HT-29 (cell line): ENCODE results near the gene TMEM14C.

DNA sequence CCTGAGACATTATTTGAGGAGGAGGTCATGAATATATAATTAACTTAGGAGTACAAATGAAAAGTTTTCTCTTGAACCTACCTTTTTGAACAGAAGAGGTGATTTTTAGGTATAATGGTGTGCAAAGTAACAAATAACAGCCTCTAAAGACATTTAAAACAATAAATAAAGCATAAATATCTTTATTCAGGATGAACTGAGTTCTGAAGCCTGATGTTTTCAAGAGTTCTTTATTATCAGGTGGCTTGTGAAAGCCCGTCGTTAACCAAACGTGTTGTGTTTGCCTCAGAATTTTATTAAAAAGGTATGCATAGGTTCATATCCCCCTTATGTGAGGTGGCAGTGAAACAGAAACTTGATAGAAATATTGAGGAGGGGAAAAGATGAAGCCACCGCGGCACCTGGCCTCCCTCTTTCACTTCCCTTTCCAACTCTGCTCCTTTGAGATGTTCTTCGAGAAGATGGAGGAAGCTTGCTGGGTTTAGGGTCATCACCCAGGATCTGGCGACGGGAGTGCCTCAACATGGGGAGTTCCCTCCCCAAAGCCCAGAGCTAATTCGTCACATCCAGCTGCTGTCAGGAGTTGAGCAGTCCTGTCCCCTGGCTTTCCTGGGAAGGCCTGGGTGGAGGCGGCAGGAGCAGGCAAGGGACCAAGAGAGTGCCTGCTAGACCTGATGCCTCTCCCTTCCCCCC lies 29.0 kb downstream of the RREB1 start:
- RAMPAGE, long total RNA, result no peak

GRCh38 chr6:7137297-7138070 lies 29.7 kb downstream of the RREB1 start:
- RAMPAGE, long total RNA, result no peak

DNA sequence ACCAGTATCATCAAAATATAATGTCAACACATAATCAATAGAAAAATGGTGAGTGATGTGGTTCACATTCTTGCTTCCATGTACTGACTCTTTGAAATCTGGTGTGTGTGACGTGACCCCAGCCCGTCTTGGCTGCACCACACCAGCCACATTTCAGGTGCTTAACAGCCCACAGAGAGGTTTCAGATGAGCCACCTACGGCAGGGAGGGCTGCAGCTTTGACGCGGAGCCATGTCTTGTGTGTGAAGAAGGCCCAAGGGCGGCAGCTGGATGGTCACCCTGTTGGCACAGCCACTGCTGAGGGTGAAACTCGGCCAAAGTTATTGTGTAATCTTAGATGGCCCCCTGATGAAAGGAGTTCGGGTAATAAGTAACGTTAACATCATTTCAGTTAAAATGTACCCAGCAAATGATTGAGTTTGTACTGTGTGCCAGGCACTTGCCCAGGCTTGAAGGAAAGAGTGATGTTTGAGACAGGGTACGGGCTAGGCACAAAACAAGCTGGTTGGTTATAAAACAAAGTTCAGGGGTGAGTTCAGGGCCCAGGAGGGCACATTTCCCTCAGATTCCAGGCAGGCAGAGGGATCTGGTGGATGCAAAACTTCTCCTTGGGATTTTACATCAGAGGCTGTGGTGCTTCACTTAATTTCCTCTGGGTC lies 97.2 kb downstream of the SSR1 start:
- RAMPAGE, long total RNA, result no peak

GRCh38 chr6:7267480-7267795 lies 45.6 kb downstream of the SSR1 start:
- RAMPAGE, long total RNA, result no peak

- RAMPAGE, long total RNA, result no peak
Observed at GRCh38 chr6:7574487-7575089, 15.4 kb upstream of the SNRNP48 start.

DNA sequence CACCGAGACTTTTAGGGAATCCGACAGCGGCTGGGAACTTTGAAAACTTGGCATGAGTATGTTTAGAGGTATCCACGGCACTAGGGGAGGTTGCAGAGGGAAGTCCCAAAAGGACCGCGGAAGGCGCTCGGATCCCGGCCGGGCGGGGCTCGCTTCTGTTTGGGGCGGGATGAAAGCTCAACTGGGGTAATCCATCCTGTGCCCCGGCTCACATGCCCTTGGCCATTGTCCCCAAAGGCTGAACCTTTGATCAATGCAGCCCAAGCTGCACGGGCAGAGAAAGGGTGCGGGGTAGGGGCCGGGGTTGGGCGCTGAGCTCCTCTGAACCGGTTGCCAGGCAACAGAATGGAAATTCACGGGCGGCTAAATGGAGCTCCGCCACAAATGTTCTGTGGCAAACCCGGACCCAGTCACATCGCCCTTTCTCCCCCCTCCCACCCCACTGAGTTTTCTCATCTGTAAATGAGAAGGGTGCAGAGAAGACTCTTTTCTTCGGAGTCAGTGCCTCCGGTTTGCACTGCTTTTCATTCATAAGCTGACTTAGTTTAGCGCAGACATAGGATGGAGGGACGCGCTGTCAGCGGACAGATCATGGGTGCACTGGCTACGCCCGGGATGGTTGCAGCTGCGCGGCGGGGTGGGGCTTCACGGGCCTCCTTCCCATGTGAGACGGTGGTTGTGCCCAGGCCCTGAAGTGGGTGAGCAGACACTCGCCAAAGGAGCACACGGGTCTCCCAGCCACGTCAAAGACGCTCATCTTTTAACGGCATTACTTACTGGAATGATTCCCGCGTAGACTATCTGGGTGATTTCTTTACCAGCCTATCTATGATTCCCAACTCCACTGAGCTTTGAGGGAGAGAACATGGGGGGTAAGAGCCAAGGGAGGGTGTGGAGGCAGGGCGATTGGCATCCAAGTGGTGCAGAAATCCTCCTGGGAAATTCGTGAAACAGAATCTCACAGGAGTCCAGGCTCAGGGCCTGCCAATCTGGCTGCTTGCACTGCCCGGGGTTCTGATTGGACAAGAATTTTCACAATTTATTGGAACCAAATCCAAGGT lies 2.5 kb downstream of the BMP6 start:
- RAMPAGE, long total RNA, result no peak

- RAMPAGE, long total RNA, result no peak
Observed at GRCh38 chr6:7887777-7888496, 22.7 kb downstream of the TXNDC5 start.

GRCh38 chr6:7911358-7911960 lies 871 bp upstream of the TXNDC5 start:
- RAMPAGE, long total RNA, result no peak

- RAMPAGE, long total RNA, result no peak
Observed at GRCh38 chr6:8082723-8083680, 18.8 kb upstream of the BLOC1S5 start.

DNA sequence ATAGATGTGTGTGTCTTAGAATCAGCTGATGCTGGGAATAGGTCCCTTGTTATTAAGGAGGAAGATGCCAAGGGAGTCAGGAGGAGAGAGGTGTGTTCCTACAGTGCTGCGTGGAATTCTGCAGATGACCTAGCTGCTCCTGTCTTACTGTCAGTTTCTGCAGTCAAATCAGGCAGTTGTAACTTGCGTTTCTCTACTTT lies 10.2 kb upstream of the EEF1E1 start:
- RAMPAGE, long total RNA, result no peak

DNA sequence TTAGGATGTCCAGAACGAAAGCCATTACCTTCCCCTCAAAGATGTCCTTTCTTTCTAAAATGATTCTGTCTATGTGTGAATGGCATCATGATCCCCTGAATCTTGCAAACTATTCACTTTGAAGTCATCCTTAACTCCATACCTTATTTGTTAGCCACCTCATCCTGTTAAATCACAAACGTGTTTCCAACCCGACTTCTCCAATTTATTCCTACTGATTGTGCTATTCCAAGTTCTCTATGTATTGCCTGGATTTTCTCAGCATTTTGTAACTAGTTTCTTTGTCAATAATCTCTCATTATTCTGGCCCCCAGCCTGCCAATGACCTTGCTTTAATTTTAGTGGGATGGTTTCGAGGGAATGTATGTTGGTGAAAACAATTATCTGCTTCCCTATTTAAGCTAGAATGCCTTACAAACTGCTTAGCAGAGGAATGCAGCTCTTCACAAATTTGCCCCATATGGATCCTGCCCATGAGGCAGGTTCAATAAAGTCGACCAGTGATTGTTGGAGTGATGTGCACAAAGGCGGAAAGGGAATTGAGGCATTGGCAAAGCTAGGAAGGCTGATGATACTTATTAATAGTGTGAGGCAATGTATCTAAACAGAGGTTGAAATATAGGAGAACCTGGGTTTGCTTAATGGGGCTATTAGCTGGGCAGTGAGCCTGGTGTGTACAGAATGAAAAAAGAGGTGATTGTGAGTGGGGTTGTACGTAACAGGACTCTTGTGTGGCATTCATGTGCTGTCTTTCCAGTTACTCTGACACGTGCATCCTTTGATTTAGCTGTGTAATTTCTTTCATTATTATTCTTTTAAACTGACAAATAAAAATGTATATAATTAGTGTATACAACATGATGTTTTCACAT lies 220.1 kb upstream of the SLC35B3 start:
- RAMPAGE, long total RNA, result no peak

GRCh38 chr6:9760538-9760737 lies 654.4 kb downstream of the TFAP2A start:
- RAMPAGE, long total RNA, result no peak

- RAMPAGE, long total RNA, result no peak
Observed at GRCh38 chr6:10347724-10348312, 67.1 kb downstream of the TFAP2A start.

DNA sequence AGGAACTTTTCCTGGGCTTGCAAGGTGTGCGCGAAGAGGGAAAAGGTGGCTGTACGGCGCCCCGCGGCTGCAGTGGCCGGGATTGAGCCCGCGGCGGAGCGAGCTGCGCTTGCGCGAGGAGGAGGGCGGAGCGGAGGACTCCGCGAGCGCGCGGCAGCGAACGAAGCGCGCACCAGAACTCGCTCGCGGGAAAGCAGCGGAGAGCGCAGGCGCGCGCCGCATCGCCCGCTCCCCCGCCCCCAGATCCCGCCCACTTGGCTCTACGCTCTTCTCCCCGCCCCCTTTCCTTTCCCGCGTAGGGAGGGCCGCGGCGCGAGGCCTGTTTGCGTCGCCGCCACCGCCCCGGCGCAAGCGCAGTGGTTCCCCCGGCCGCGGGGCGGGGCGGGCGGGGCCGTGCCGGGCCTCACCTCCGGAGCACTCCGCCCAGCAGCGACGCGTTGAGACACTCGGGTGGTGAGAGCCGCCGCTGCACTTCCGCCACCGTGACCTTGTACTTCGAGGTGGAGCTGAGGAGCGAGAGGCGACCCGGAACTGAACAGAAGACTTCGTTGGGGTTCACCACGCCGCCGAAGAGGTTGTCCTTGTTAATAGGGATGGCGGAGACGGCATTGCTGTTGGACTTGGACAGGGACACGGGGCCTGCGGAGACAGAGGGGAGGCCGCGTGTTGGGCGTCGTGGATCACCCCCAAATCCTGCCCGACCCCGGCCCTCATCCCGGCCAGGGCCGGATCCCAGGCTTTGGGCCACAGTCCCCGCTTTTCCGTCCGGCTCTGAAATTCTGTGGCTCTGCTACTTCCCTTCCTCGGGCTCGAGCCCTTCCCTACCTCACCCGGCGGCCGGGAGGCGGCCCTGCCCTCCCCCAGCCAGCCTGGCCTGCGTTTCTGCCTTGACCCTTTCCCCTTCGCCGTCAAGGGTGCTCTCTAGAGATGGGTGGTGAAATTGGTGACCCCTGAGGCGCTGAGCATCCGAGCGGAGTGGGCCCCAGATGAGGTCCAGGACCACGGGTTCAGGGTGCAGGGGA lies 10.5 kb downstream of the TFAP2A start:
- RAMPAGE, long total RNA, result no peak

DNA sequence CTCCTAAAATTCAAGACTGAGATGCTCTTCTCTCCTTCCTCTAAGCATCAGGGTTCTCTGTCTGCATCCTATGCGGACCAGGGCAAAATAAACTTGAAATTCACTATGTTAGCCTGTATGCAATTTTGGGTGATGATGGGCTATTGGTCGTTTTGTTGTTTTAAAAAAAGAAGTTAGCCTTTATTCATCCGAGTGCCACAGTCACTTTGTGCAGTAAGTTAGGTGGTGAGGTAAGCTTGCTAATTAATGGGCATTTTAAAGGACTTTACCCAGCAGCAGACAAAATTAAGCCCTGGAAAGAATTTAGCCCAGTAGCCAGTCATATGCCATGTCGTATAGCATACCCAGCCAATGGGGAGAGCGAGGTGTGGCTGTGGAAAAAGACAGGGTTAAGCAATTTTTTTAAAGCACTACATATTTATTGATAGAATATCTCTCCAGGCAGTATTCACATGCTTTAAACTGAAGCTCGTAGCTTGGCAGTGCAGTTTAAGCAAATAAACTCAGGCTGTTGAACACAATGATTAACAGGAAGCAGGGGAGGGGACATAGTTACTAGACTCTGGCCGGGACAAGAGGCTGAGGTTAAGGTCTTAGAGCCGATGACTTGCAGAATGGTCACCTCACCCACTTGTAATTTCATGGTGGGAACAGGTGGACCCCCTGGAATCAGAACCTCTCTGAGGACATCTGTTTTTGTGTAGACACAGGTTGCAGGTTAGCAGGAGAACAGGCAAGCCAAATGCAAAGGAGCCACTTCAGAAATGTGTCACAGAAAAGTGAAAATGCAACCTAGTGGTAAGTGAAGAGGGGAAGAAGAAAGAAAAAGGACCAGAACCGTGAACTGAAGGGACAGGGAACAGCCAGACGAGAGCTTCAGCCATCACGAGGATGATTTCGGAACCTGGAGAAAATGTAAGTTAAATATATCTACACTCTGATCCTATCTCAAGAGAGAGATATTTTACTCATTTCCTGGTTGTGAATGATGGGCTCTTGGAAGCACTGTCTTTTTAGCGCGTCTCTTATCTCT lies 7.1 kb downstream of the GCNT2 start:
- RAMPAGE, long total RNA, result no peak

DNA sequence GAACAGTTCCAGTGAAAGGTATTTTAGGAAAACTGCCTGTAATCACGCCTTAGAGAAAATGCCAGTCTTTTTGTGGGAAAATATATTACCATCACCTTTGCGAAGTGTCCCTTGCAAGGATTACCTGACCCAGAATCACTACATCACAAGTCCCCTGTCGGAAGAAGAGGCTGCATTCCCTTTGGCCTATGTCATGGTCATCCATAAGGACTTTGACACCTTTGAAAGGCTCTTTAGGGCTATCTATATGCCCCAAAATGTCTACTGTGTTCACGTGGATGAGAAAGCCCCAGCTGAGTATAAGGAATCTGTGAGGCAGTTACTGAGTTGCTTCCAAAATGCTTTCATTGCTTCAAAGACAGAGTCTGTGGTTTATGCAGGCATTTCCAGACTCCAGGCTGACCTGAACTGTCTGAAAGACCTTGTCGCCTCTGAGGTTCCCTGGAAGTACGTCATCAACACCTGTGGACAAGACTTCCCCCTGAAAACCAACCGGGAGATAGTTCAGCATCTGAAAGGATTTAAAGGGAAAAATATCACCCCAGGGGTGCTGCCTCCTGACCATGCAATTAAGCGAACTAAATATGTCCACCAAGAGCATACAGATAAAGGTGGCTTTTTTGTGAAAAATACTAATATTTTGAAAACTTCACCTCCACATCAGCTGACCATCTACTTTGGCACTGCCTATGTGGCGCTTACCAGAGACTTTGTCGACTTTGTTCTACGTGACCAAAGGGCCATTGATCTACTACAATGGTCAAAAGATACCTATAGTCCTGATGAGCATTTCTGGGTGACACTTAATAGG lies 65.2 kb downstream of the GCNT2 start:
- RAMPAGE, long total RNA, result no peak

DNA sequence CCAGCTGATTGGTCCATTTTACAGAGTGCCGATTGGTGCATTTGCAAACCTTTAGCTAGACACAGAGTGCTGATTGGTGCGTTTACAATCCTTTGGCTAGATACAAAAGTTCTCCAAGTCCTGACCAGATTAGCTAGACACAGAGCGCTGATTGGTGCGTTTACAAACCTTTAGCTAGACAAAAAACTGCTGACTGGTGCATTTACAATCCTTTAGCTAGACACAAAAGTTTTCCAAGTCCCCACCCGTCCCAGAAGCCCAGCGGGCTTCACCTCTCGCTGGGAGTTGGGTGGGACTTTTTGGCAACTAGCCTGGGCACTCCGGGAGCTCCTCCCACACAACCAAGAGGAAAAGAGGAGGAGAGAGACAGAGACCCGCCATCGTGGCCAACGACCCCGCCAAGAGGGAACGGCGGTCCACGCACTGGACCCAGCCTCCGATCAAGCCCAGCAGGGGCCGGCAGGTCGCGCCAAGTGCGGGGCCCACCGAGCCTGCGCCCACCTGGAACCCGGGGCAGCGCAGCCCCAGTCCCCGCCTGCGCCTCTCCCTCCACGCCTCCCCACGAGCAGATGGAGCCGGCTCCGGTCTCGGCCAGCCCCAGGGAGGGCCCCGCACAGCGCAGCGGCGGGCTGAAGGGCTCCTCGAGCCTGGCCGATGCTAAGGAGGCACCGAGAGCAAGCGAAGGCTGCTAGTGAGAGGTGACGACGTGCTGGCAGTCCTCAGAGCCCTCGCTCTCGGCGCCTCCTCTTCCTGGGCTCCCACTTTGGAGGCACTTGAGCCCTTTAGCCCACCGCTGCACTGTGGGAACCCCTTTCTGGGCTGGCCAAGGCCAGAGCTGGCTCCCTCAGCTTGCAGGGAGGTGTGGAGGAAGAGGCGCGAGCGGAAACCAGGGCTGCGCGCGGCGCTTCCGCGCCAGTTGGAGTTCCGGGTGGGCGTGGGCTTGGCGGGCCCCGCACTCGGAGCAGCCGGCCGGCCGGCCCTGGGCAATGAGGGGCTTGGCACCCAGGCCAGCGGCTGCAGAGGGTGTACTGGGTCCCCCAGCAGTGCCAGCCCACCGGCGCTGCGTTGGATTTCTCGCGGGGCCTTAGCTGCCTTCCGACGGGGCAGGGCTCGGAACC lies 2.8 kb upstream of the TMEM14C start:
- RAMPAGE, long total RNA, result no peak

DNA sequence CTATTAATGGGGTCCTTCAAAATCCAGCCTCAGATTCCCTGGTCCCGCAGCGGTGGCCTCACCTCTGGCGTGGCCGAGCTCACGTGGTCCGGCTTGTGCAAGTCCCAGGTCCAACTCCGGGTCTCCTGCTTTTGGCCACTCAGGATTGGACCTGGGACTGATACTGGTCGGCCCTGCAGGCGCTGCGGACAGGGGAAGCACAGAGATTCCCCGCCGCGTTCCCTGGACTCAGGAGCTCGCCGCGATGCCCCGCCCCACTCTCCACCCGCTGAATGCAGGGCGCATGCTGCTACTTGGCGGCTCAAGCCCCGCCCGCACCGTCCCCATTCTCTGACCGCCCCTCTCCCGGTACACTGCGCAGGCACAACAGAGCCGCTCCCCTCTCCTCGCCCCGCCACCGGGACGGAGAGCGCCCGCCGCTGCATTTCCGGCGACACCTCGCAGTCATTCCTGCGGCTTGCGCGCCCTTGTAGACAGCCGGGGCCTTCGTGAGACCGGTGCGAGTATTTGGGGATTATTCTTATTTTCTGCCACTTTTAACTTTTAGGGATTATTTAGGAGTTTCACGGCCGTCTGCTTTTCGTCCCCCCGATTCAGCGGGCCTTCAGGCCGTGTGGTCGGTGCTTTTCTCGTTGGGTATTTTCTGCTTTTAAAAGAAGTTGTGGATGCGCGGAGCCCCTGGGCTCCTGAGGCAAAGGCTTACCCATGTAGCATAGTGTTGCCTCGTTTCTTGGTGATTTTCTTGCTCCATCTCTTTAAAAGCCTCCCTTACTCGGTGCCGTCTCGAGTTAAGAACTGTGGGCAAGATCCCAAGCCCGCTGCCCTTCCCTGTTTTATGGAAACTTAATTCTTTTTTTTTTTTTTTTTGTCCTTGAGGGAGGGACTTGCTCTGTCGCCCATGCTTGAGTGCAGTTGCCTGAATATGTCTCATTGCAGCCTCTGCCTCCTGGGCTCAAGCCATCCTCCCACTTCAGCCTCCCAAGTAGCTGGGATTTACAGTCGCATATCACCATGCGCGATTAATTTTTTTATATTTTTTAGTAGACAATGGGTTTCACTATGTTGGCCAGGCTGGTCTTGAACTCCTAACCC lies at the start of gene TMEM14C:
TMEM14C (plus strand) TSS at position 326 of the 1,092 bp plus-strand sequence.
- RAMPAGE, long total RNA, result start-site peak on the plus strand centred at position 402 of the sequence, 103 bp wide, 117 and 199 reads in 2 replicates

GRCh38 chr6:11087875-11088233 lies 5.8 kb upstream of the SMIM13 start:
- RAMPAGE, long total RNA, result no peak

GRCh38 chr6:11194874-11195192 lies 37.6 kb downstream of the NEDD9 start:
- RAMPAGE, long total RNA, result no peak